Measurements from ENCODE around the genes TRIM39, ATAT1 and PPP1R18.

DNA sequence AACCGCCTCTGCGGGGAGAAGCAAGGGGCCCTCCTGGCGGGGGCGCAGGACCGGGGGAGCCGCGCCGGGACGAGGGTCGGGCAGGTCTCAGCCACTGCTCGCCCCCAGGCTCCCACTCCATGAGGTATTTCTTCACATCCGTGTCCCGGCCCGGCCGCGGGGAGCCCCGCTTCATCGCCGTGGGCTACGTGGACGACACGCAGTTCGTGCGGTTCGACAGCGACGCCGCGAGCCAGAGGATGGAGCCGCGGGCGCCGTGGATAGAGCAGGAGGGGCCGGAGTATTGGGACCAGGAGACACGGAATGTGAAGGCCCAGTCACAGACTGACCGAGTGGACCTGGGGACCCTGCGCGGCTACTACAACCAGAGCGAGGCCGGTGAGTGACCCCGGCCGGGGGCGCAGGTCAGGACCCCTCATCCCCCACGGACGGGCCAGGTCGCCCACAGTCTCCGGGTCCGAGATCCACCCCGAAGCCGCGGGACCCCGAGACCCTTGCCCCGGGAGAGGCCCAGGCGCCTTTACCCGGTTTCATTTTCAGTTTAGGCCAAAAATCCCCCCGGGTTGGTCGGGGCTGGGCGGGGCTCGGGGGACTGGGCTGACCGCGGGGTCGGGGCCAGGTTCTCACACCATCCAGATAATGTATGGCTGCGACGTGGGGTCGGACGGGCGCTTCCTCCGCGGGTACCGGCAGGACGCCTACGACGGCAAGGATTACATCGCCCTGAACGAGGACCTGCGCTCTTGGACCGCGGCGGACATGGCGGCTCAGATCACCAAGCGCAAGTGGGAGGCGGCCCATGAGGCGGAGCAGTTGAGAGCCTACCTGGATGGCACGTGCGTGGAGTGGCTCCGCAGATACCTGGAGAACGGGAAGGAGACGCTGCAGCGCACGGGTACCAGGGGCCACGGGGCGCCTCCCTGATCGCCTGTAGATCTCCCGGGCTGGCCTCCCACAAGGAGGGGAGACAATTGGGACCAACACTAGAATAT, 613 bp downstream of the HLA-A start:
- PRO-cap = no peak

GRCh38 chr6:29964435-29965685, 22.5 kb downstream of the HLA-A start:
- PRO-cap = unidirectional peak, plus-strand start at chr6:29965045; unidirectional peak, plus-strand start at chr6:29965147; unidirectional peak, plus-strand start at chr6:29965321

DNA sequence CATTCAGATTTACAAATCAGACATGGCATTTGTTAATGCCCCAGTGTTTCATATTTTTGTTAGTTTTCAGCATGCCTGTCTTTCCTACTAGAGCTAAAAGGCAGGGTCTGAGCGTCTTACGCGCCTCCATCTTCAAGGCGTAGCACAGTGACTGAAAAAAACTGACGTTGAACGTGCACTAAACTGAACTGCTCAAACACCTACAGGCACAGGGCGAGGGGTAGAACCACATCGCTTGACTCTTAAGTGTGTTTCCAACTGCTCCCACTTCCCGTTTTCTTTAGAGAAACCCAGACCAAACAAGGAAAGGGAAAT, 532 bp upstream of the PPP1R11 start:
- PRO-cap = no peak

GRCh38 chr6:30161224-30161570, 186 bp upstream of the TRIM10 start:
- PRO-cap = no peak

DNA sequence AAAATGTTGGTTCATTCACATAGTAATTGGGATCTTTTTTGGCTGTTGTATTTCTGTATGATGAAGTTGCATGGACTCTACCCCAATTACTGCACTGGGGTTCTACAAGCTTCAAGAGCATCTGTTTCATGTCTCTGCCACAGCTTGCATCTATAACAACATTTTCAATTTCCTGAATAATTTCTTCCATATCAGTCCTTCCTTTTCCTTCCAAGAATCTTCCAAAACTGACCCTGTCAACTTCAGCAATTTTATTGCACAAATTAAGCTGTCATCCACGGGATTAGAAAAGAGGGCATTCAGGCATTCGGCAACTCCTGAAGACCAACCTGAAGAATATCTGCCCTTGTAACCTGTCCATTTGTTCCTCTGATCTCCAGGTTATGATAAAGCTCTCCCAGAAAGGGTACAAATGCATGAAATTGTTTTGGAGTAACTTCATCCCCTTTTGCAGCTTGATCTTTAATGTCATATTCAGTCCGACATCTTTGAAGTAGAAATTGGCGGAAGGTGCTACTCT, 23.8 kb downstream of the TRIM15 start:
- PRO-cap = no peak

- PRO-cap = bidirectional peak, plus-strand start at chr6:30326469, minus-strand start at chr6:30326383; bidirectional peak, plus-strand start at chr6:30326972, minus-strand start at chr6:30326856; bidirectional peak, plus-strand start at chr6:30327383, minus-strand start at chr6:30327147
Observed at GRCh38 chr6:30326293-30327291, at the start of gene TRIM39. TRIM39 (plus strand) TSS chr6:30326927.

DNA sequence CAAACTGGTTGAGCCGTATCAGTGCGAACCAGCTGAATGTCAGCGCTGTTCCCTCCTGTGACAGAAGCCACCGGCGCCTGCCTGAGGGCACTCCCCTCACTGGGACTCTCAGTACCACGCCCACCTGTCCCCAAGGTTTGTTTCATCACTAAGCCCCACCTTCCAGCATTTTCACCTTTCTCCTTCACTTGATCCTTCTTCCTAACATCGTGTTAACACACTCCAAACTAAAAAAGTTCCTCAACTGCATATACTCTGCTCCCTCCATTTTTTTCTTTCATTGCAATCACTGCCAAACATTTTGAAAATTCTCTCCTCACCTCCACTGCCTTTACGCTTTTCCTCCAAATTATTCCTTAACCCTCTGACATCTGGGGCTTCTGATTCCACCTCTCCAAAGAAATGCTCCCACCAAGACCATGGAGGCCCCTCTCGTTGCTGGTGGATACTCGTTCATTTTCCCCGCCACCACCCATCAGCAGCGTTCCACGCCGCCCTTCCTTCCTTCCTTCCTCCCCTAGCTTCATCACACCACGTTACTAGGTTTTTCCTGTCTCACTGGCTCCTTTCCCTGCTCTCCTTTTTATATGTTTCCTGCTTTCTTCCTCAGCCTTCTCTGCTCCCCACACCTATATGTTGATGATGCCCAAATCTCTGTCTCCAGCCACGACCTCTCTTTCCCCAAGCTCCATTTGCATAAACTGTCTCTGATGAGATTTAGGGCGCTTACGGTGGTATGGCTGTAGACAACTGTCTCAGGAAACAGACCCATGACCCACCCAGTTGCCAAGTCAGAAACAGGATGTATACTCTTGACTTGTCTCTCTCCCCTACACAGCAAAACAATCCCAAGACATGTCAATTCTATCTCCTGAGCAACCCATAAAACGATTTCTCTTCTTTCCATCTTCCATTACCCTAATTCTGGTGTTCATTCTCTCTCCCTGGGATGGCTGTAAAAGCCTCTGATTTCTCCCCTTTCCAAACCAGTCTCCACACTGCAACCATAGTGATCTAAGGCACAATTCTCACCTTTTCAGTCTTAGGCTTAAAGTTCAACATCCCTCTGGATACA, 14.2 kb downstream of the GNL1 start:
- PRO-cap = no peak

GRCh38 chr6:30555364-30555530, 1.0 kb downstream of the GNL1 start:
- PRO-cap = no peak

GRCh38 chr6:30571915-30572640, 836 bp downstream of the ABCF1 start:
- PRO-cap = no peak

GRCh38 chr6:30597122-30597904, 19.7 kb downstream of the PPP1R10 start:
- PRO-cap = unidirectional peak, minus-strand start at chr6:30597431

- PRO-cap = bidirectional peak, plus-strand start at chr6:30616277, minus-strand start at chr6:30616116
Observed at GRCh38 chr6:30616188-30617079, 609 bp downstream of the PPP1R10 start.

DNA sequence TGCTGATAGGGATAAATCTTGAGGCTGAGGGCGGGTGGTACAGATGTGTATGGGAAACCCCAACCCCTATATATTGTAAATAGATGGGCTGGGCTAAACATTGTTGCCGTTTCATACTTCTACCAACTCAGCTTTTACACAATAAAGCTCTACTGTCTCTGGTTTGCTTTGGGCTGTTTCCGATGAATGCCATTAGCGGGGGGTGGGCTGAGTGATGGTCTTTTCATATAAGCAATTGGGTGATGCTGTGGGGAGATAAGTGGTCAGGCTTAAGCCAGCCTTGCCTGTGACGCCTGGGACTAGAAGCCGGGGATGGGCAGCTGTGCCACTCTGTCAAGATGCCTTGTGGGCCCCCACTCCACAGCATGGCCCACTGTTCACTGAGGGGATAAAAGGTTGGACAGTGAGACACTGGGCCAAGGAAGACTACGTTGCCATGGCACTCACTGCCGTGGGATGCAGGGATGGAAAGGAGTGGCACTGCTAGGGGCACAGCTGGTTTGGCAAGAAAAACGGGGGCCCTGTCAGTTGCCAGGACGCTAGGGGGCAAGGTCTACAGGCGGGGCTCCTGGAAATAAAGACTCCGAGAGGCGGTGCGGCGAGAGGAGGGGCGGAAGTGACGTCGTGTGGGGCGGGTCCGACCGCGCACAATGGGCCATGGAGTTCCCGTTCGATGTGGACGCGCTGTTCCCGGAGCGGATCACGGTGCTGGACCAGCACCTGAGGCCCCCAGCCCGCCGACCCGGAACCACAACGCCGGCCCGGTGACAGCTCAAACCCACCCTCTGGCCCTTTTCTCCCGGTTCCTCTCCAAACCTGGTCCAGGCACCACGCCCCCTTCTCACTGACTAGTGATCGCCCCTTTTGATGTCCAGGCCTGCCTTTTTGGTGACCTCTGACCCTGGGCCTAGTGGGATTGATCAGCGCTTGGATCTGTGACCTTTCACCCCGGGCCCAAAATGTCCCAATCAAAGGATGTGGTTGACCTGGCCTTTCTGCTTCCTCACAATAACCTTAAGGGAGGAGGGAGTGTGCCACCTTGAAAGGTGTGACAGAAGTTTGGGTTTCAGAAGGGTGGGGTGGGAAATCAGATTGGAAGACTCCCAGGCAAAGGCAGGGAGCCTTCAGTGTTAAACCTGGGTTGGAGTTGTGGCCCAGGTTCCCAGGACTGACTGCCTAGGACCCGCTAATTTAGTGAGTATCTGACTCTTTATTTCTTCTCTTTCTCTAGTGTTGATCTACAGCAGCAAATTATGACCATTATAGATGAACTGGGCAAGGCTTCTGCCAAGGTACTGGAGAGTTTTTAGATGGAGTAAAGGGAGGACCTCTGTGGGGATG, at the start of gene ATAT1:
ATAT1 (plus strand) TSS at position 646 of the 1,341 bp plus-strand sequence.
- PRO-cap = unidirectional peak, plus-strand start at position 646 of the sequence

GRCh38 chr6:30686323-30687094, at the start of gene PPP1R18:
PPP1R18 (minus strand) TSS chr6:30686645.
- PRO-cap = bidirectional peak, plus-strand start at chr6:30686763, minus-strand start at chr6:30686645; bidirectional peak, plus-strand start at chr6:30686997, minus-strand start at chr6:30687003

GRCh38 chr6:30724597-30724990, 4.4 kb downstream of the TUBB start:
- PRO-cap = no peak

GRCh38 chr6:30742754-30743458, 419 bp upstream of the FLOT1 start:
- PRO-cap = bidirectional peak, plus-strand start at chr6:30742935, minus-strand start at chr6:30742676; bidirectional peak, plus-strand start at chr6:30743384, minus-strand start at chr6:30743213

GRCh38 chr6:30748807-30749923, 4.8 kb upstream of the IER3 start:
- PRO-cap = no peak

DNA sequence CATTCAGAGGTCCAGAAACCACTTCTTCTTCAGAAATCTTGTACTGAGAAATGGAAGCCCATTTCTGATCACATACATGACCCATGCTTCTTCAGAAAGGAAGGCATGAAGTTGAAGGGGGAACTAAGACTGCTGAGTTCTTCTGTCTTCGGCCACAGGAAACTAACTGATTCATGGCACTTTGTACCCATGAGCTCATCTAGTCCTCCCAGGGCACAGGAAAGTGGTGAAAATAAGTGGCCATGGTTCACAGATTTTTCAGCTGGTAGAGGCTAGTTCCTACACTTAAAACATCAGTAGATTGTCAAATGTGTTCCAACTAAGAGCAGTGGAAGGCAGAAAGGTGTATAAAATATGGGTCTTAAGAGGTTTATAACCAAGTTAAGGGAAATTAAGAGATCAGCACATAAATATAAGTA, 14.7 kb upstream of the IER3 start:
- PRO-cap = no peak

DNA sequence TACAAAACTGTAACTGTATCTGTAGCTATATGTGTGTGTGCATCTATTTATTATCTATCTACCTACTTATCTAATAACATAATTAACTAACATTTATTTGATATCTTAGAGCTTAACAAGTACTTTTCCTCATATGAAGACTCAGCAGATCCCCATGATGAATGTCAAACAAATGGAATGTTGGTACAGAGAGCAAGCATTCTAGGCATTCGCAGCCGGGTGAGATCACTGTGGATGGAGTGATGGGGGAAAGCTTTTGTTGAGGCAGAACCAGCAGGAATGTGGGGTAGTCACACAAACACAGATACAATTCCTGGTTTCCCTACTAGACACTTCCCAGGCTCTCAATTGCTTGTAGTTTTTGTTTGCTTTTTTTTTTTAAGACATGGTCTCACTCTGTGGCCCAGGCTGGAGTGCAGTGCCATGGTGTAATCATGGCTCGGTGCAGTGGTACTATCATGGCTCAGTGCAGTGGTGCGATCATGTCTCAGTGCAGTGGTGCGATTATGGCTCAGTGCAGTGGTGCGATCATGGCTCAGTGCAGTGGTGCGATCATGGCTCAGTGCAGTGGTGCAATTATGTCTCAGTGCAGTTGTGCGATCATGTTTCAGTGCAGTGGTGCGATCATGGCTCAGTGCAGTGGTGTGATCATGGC, 15.2 kb upstream of the IER3 start:
- PRO-cap = no peak

DNA sequence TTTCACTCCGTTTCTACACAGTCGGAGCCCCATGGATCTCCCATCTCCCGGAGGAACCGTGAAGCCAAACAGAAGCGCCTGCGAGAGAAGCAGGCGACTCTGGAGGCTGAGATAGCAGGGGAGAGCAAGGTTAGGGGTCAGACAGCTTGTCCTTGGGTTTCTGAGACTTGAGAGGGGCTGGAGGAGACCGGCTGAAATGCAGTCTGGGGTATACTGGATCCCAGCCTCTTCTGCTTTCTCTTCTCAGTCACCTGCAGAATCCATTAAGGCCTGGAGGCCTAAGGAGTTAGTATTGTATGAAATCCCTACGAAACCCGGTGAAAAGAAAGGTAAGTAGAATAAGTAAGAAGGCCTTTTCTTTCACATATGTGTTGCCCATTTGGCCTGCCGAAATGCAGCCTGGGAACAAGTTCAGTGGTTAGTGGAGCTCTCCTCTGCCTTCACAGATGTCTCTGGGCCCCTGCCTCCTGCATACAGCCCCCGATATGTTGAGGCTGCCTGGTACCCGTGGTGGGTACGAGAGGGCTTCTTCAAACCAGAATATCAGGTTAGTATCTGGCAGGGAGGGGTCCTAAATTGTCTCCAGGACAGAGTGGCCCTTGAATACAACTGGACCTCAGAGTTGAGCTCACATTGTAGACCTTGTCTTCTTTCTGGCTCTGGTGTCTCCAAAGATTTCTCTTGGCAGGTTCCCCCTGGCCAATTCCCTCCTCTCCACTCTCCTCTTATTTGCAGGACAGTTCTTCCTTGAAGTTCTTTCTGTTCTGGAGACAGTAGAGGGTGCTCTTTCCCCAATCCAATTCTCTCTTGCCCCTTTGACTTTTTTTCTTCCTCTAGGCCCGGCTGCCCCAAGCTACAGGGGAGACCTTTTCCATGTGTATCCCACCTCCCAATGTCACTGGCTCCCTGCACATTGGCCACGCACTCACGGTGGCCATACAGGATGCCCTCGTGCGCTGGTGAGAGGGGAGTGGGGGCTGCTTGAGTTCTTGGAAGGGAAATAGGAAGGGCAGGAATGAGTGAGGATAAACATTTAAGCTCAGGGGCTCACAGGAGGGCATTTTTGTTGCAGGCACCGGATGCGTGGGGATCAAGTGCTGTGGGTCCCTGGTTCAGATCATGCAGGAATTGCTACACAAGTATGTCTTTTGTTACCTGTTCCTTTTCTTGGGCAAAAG, 1.3 kb downstream of the VARS2 start:
- PRO-cap = no peak

DNA sequence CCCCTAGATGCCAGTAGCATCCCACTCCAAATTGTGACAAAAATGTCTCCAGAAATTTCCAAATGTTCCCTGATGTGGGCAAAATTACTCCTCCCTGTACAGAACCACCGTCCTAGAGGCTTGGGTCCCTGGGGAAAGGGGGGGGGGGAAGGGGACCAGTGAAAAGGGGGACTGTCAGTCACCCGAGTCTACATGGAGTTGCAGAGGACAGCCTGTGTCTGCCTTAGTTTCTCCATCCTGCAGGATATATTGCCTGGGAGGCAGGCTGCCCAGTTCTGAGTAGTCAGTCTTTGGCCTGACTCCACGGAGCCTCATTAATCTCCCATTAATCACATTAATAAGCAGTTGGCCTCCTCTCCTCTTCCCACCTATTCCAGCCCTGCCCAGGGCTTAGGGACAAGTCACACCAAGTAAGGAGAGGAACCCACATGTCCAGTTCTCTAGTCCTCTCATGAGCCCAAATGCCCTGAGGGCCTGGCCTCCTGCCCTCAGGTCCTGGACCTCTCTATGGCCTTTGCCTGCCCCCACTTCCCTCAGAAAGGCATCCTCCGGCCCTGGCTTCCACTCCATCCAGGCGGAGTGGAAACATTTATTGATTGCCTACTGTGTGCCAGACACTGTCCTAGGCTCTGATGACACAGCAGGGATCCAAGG, 1.3 kb upstream of the MUCL3 start:
- PRO-cap = no peak

Measured in NALM6 (cell line).